Colic lymph node (tissue), 1 donor: ENCODE measurements around a stretch of chr16.

GRCh38 chr16:22419675-22420508 is 45.5 kb upstream of the CDR2 start:
- PRO-cap = no peak

GRCh38 chr16:22838547-22838746 is 24.5 kb downstream of the HS3ST2 start:
- PRO-cap = no peak

GRCh38 chr16:23140742-23141396 is 8.4 kb downstream of the USP31 start:
- PRO-cap = no peak

DNA sequence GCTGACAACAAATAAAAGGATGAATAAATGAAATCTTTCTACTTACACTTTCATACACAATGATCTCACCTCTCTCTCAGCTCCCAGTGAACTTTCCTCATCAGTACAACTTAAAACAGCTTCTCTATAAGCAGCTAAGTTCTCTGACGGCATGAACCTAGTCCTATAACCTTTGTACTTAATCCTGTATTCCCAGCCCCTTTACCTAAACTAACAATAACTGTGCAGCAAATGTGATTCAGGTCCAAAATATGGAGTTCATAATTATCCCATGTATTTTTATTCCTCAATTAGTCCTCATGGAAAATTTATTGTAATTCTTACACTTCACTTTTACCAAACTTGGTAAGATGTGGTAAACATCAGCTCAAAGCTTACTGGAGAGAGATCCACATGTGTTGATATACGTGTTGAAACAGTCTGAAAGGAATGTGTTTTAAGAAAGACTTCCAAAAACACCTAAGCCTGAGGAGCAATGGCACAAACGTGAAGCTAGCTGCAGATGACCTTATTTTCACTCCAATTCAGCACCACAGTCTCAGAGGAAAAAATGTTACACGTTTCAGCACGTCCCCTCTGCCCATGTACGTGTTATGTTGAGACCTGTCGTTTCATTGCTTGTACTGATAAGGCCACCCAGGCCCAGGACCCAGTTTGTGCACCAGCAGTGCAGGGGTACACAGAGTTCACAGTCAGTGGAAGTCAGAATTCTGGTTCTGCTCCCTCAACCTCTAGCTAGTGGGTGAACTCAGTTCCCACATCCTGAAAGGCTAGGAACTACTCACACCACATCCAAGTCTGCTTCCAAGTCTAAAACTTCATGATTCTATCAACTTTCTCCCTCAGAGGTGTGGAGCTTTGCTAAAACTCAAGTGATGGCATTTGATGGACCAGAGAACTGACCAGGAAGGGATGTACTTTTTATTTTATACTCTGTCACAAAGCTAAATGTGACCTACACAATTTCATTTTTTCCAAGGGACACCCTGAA is 7.1 kb downstream of the USP31 start:
- PRO-cap = no peak

GRCh38 chr16:23352698-23353266 is 50.7 kb downstream of the SCNN1B start:
- PRO-cap = no peak

DNA sequence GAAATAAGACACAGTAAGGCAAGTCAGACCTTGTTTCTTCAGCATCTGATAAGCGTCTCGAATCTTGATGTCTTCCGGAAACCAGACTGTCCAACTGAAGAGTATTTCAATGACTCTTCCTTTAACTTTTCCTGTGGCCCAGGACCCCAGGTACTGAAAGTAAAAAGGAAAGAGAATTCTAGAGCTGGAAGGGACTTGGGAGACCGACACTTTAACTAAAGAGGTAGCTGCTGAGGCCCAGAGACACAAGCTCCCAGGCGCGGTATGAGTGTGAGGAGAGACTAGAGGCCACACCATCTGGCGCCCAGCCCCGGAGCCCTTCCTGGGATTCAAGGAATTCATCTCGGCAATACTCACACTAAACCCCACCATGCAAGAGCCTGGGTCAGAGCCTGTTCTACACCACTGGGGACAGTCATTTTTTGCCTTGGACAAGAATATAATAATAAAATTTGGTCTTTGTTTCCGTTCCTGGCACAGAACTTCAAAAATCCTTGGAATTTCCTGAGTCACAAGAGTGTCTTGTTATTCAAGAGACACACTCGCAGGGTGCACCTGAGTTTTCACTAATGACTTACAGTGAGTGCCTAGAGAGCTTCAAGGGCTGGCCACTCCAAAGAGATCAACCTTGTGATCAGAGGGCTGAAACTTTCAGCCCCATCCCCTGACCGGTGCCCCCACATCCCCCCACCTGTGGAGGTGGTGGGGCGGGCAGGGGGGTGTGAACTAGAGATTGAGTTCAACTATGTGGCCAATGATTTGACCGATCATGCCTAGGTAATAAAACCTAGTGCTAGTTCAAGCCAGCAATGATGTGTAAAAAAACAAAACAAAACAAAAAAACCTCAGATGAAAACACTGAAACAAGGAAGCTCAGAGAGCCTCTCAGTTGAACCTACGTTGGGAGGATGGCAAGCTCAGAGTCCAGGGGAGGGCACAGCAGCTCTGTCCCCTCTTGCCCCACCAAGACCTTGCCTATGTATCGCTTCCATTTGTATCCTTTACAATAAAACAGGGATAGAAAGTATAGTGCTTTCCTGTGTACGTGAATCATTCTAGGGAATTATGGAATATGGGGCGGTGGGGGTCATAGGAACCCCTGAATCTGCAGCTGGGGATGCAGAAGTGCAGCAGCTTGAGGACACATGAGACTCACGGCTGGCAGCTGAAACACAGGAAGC is 18.3 kb downstream of the GGA2 start:
- PRO-cap = no peak

DNA sequence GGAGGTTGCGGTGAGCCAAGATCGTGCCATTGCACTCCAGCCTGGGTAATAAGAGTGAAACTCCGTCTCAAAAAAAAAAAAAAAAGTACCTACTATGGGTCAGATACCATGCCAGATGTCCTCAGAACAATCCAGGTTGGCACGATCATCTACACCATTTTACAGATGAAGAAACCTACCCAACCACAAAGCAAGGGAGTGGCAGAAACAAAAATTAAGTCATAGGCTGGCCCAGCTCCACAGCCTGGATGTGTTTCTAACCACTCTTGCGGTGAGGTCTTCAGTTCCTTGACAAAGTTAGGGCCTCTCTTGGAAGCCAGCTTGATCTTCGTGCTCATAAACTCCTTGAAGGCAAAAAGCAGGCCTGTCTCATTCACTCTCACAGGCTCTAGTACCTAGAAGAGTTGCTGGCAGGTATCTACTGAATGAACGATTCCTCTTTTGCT is 6.3 kb downstream of the GGA2 start:
- PRO-cap = no peak

GRCh38 chr16:23505972-23507380 is 3.8 kb downstream of the GGA2 start:
- PRO-cap = bidirectional peak, plus-strand start at chr16:23506894, minus-strand start at chr16:23506750

DNA sequence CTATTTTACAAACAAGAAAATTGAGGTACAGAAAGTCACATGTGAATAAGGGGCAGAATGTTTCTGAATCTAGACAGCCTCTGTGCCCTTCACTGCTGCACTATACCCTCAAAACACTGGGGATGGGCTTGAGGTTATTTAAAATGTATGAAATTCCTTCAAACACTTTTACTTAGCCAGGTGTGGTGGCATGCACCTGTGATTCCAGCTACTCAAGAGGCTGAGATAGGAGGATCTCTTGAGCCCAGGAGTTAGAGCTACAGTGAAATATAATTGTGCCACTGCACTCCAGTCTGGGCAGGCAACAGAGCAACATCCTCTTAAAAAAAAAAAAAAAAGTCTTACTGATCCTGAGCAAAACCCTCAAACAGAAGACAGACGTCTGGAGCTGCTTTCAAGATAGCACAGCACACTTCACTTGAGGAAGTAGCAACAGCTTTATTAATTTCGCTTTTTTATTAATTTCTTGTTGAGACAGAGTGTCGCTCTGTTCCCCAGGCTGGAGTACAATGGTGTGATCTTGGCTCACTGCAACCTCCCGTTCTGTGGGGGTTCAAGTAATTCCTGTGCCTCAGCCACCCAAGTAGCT is 10.1 kb upstream of the GGA2 start:
- PRO-cap = no peak

DNA sequence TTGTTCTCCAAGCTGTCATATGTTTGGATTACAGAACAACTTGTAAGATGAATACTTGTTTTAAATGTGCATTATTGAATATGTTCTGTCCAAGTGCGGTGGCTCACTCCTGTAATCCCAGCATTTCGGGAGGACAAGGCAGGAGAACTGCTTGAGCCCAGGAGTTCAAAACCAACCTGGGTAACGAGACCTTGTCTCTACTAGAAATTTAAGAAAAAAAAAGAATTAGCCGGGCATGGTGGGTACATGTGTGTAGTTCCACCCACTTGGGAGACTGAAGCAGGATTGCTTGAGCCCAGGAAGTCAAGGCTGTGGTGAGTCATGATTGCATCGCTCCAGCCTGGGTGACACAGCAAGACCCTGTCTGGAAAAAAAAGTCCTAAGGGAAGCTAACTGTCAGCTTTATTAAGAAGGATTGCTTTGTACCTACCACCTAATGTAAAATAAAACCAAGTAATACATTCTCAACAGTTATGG is 18.6 kb downstream of the EARS2 start:
- PRO-cap = no peak

DNA sequence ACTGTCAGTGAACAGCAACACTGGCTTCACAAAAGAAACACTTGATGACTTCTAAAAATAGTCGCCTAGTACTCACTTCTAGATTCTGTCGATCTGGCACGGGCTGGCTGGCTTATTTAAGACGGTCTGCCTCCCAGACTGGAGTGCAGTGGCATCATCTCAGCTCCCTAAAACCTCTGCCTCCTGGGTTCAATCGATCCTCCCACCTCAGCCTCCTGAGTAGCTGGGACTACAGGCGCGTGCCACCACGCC is 1.9 kb downstream of the NDUFAB1 start:
- PRO-cap = no peak

GRCh38 chr16:23711728-23712245 is 1.2 kb downstream of the ERN2 start:
- PRO-cap = no peak

GRCh38 chr16:24135539-24136382 is 120.4 kb upstream of the CACNG3 start:
- PRO-cap = no peak

DNA sequence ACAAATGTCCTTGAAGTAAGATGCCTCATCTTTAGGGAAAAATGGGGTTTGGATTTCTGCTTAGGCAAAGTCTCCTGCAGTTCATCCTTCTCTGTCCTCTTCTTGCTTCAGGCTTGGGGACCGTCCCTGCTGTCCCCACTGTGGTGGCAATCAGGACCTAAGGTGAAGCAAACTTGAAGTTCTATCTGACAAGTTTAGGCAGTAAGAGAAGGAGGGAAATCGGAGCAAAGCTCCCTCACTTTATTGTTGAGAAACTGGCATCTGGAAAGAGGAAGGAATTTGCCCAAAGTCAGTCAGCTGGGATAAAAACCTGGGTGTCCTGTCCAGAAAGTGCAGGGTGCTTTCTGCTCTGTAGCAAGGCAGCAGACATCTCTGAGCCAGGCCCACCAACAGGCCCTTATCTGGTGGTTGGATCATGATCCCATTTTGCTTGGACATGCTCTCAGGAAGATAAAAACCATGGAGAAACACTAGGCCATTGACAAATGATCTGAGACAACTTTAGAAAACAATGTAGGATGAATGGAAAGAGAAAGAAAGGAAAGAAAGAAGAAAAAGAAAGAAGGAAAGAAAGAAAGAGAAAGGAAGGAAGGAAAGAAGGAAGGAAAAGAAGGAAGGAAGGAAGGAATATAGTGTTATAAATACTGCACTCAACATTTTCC is 39.4 kb upstream of the CACNG3 start:
- PRO-cap = no peak

DNA sequence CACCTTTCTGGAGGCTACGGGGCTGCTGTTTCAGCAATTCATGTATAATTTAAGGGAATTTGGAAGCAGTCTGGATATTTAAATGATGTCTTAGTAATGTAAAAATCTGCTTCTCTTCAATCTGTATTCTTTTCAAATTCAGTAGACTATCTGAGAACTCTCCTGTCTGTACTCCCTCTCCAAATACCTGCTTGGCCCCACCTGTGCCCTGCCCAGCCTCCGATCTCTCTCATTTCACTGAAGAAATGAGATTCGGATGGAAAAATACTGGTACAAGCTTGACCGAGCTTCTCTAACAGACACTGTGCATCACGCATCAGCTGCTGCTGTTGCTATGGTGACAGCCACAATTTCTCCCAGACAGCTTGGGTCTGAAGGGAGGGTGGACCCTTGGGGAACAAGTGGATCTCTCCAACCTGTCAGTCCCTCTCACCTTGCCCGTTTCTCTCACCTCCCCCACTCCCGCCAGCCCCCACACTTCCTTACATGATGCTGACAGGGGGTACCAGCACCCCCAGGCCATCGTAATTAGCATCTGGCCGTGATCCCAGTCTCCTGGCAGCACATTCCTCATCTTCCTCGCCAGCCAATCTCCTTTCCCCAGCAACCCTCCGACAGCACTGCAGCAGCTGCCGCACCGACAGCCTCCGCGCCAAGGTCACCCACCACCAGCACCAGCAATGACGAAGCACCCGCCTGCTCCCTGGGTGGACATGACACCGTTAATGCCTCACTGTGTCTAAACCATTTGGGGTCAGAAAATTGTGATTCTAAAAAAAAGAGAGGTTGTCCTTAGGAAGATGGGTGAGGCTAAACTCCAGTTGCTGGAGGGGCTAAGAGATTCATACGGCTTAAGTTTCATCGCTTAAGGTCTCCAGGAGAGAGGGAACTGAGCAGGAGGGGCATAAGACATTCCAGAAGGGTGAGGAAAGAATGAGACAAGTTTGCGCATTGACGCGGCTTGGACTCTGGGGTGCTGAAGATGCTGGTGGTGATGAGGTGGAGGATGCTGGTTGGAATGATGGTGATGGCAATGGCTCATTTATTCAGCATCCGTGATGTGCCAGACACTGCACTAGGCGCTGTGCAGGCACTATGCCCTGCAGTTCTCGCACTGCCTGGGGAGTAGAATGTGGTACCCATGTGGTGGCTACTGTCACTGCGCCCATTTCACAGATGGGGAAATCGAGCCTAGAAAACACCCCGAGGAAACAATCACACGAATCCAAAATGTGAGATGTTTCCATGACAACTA is 58.6 kb upstream of the TNRC6A start:
- PRO-cap = no peak

DNA sequence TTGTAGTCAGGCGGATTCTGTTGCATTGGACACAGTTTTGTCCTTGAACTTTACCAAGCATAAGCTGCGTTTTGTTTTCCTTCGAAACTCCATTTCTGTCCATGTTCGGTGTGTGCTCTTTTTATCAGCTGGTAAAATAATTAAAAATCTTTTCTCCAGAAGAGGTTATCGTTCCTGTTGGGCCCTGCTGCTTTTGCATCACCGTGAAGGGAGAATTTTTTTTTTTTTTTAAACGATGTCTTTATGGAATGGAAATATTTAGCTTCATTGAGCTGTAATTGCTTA is 1.3 kb downstream of the TNRC6A start:
- PRO-cap = no peak

GRCh38 chr16:24794275-24794812 is 51.4 kb upstream of the SLC5A11 start:
- PRO-cap = no peak

DNA sequence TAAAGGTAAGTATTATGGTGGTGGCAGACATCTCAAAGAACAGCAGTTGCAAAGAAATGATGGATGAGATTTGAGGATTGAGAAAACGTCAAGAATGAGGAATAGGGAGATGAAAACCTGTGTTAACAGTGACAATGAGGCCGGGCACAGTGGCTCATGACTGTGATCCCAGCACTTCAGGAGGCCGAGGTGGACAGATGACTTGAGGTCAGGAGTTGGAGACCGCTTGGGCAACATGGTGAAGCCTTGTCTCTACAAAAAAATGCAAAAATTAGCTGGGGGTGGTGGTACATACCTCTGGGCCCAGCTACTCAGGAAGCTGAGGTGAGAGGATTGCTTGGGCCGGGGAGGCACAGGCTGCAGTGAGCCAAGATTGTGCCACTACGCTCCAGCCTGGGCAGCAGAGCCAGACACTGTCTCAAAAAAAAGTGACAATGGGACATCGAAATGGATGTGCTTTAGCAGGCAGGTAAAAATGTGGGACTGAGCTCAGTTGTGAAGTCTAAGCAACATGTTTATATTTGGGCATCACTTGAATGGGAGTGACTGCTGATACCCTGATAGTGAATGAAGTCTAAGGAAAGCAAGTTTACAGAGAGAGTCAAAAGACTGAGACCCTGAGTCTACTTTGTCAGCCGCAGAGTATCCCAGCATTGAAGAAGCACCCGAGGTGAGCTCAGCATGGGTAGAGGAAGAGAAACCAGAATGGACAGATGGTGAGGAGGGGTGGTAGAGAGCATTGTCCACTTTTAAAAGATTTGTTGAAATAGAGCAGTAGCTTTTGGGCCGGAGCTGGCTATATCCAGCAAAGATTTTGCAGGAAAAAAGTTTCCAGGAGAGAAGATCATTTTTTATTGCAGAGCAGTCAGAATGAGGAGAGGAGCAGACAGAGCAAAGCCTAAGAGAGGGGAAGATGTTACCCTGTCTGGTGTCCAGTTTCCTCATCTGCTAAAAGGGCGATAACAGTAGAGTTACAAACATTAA is 43.3 kb upstream of the SLC5A11 start:
- PRO-cap = no peak

GRCh38 chr16:24810856-24811497 is 34.8 kb upstream of the SLC5A11 start:
- PRO-cap = no peak

- PRO-cap = no peak
These were observed 56.8 kb downstream of the ARHGAP17 start for GRCh38 chr16:24958020-24959196.